H9 (cell line): ENCODE results near the genes SCPEP1 and LPO.

DNA sequence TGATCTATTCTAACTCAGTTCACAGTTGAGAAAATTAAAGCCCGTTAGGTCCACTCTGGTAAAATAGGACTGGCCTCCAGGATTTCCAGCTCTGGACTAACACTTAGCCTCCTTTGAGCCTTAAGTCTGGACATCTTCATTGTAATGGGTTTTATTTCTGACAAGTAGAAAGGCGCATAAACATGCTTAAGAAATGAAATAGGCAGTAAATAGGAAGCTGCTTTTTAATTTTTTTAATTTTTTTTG lies 1.9 kb downstream of the DGKE start:
- PRO-cap, result no peak

- PRO-cap, result bidirectional peak, plus-strand start at chr17:56978153, minus-strand start at chr17:56977960
These were observed at the start of gene SCPEP1 for GRCh38 chr17:56977585-56978392. Gene SCPEP1 (plus strand): TSS chr17:56978131.

DNA sequence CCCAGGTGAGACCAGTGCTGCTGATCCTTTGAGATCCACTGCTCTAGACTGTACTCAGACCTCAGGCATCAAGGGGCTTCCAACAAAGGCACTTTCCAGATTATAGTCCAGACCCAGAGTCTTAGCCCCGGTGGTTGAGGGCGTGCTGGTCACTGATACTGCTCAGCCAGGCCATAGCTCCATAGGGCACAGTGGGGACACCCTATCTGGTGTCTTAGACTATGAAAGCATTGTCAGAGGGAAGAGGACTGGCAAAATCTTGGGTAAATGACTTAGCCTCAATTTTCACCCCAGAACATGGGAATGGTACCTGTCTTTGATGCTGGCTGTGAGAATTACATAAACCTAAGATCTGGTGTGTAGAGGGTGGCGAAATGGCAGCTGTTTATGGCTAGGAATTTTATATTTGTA lies 32.1 kb downstream of the AKAP1 start:
- PRO-cap, result no peak

DNA sequence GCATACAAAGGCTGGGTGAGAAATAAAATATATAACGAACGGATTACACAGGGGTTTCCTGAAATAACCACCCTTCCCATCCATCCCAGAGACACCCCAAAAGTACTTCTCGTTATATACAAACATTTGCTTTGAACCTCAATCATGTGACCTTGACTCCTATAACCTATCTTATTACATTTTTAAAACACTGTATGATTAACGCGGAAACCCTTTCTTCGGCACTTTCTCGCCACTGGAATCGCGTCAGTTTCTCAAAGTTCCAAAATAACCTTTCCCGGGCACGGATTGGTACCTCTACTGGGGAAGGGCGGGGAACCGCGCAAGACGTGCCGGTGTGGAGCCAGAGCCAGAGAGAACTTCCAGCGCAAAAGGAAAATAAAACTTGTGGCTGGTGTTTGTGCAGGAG lies 813 bp upstream of the MSI2 start:
- PRO-cap, result unidirectional peak, plus-strand start at position 300 of the sequence

DNA sequence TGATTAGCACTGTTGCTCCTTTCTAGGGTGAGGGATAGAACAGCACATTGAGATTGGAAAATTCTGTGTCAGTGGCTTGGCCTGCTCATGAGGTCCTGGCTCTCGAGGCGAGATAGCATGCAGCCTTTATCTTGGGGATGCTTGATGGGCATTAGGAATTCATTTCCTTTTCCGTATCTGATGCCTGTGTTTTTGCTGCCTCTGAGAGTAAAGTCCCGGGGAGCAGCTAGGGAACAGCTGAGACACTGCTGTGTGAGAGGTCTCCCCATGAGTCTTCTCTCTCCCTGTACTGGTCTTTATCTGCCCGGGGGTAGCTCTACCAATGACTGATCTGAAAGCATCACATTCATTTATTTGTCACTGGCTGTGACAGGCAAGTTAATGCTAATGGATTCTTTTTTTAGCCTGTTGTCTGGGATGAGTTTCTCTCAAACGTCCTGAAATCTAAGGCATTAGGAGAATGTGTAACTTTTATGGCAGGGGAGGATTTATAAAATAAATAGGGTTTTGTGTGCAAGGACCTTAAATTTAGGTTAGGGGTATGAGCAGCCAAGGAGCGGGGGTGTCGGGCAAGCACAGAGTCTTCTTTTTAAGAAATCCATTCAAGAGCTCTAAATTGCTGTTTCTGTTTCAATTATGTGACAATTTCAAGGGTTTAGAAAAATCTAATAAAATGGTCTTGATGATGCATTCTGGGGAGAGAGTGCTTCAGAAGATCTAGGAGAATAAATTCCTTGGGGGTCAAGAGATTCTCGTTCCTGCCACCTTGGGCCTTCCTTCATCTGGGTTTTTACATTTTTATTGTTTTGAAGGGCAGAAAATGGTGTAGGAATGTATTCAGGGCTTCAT lies 14.7 kb downstream of the MSI2 start:
- PRO-cap, result no peak

DNA sequence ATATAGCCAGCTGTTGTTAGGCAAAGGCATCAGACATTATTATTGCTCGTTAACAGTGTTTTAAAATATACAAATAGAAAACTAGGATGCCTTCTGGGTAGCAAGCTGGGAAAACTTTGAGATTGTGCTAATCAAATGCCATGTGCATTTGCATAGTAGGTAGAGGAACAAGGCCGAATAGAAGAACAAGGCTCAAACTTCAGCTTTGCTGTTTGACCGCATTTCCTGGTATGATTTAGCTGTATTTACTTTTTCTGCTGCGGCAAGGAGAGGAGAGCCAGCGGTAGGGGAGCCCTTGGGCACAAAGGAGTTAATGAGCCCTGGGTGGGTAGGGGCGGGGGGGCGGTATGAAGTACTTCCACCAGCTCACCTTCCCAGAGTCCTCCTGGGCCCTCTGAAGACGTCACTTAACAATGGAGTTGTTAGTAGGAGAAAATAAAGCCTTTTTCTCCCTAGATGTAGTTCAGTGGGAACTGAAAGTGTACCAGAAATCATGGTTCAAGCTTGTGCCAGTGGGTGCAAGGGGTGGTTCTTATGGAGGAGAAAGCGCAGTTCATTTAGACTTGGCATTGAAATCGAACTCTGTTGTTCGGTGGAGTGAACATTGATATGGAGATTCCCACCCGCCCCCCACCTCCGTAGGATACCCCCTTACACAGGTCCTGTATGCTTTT lies 152.1 kb downstream of the MSI2 start:
- PRO-cap, result no peak

DNA sequence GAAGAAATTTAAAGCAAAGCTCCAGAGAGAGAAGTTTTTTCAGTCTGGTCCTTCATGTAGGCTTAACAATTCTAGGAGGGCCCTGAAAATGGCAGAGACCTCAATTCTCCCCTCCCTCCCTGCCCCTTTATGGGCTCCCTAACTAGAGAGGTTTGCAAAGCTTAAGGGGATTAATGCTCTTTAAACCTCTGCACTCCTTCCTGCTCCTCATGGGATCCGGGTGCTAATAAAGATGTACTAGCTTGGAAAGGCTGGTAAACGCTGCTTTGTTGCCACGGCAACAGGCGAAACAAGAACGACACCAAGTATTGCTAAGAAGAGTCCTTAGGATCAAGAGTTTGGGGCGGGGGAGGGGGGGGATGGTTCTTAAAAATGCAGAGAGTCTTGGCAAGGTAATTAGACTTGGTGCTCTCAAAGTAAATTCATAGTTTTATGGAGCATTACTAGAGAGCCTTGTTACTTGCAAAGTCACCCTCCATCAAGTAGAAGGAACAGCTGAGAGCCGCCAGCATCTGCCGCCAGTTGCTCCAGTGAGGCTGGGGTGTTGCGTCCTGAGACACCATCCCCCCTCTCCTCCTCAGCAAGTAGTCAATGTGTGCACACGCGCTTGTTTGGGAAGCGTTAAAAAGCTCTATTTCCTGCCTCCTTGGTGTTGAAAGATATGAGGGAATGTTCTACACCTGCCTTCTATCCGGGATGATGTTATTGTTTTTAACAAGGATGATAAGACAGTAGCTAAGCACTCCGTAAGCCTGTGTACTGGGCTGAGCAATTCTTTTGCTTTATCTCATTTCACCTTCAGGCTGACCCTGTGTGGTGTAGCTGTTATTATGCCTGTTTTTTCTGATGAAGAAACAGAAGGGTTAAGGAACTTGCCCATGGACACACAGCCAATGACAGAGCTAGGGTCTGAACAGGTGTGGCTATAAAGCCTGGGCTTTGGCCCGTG lies 190.9 kb downstream of the CCDC182 start:
- PRO-cap, result no peak

GRCh38 chr17:57726524-57727453 lies 18.3 kb downstream of the CCDC182 start:
- PRO-cap, result no peak

DNA sequence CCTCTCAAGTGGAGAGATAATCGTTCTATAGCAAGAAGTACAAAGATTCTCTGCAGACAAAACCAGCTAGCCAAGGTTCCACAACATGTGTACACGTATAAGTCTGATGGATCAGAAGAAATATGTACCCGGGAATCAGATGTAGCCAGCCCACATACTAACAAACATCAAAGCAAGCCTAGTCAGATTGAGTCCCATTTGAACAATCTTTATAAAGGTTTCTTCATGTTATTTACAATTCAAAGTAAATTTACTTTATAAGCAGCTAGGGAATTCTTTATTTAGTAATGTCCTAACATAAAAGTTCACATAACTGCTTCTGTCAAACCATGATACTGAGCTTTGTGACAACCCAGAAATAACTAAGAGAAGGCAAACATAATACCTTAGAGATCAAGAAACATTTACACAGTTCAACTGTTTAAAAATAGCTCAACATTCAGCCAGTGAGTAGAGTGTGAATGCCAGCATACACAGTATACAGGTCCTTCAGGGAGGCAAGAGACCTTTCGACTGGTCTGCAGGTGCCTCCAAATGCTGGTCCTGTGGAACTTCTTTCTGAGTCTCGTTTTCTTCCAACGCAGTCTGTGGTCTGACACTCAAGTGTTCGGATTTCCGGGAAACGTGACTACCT lies 10.4 kb downstream of the MRPS23 start:
- PRO-cap, result no peak

DNA sequence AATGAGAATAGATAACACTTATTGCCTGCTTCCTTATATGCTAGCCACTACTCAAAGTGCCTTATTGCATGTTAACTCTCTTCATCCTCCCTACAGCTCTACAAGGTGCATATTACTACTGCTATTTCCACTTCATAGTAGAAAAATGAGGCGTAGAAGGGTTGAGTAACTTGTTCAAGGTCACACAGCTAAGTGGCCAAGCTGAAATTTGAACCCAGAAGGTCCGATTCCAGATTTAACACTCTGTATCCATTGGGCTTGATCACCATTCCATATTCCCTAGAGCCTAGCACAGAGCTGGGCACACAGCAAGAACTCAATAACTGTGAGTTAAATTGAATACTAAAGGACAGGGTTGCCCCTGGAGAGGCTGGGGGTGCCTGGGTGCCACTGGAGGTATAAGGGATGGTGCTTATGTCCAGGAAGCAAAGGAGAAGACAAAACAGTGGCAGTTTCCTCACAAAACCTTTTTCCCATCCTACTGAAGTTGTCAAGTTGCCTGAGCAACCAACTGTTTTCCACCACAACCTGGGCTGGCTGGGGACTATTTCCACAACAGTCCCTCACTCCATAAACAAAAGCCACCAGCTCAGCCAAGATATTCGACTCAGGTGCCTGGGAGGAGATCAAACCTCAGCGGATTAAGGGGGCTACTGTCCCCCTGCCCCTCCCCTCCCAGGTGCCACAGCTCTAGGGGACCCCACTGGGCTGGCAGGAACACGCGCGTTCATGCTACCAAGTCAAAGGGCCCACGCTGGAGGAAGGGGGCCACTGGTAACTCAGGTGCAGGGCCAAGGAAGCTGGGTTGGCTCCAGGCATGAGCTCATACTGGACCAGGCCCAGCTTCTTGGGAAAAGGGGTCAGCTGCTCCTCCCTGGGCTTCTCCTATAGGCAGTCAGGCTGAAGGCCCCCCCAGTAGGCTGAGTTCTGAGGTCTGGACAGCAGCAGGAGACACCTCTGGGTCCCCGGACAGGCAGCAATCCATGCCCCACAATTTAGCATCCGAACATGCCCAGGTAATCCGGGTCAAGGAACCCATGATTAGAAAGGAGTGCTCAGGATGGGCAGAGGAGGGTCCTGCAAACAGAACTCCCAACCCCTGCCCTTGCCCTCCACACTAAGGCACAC lies 45.6 kb upstream of the MRPS23 start:
- PRO-cap, result no peak

GRCh38 chr17:57927247-57927808 lies 27.9 kb downstream of the CUEDC1 start:
- PRO-cap, result no peak

DNA sequence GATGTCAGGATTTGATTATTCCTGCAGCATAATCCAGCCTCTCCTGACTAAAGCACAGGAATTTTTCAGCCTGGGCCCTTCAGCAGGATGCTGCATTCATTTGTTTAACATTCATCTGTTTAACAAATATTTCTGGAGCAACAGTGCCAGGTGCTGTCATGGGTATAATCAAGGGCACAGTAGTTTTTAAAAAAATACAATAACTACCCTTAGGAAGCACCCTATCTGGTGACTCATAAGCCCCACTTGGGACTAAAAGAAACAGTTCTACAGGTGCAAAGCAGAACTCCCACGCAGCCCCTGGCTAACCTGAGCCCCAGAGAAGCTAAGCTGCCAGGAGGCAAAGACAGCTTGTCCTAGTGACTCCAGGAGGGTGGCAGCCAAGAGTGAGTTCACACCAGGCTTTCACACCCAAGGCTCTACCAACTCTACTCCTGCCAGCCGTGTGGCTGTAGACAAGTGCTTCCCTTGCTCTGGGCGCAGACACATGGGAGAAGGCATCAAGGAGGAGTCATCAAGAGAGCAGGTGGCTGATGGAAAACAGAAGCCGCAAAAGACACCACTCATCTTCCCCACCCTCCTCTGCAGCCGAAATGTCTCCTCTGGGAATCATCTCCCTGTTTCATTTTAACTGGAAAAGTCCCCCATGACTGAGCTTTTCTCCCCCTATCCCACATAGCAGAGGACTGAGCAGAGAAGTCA lies 14.5 kb downstream of the CUEDC1 start:
- PRO-cap, result no peak

DNA sequence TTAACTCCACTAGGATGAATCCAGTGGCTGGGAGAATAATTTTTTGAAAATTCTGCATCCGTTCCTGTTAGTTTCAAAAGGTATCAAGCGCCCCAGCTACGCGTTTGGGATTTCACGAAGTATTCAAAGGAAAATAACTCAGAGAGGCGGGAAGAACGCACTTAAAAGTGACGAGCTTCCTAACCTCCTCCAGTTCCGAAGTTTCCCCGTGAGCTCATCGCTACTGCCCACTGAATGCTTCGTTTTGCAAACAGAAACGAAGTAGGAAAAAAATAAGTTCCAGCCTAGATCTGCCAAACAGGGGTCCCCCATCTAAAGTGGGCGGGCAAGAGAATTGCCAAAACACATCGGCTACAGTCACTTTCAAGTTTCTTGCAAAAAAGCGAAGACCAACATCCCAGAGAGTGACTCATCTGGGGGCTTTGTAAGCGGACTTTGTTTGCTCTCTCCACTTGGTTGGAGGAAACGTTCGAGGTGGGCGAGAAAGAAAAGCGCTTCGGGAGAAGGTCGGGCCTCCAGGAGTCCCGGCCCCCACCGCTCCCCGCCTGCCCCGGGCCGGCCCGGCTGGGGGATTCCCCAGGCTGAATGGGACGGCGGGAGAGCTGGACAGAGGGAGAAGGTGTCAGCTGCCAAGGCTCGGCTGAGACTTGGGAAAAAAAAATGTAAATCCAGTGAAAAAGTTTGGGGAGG lies 1.2 kb downstream of the VEZF1 start:
- PRO-cap, result bidirectional peak, plus-strand start at position 451 of the sequence, minus-strand start at position 437 of the sequence

GRCh38 chr17:58092402-58093418 lies 9.5 kb downstream of the DYNLL2 start:
- PRO-cap, result no peak

GRCh38 chr17:58238351-58238662 lies at the start of gene LPO:
Gene LPO (plus strand): TSS chr17:58238584.
- PRO-cap, result no peak

- PRO-cap, result no peak
These were observed 18.8 kb downstream of the TSPOAP1 start for GRCh38 chr17:58309585-58310345.

DNA sequence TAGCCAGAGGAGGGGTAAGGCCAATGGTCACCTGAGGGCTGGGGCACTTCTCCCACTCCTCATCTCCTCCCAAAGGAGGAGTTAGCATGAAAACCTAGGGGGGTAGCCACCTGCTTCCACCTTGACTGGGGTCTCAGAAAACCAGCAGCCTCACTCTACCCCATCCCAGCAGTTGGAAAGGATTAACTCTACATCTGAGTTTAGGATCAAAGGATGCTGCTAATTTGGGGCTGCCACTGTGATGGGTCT lies 3.0 kb downstream of the TSPOAP1 start:
- PRO-cap, result no peak

DNA sequence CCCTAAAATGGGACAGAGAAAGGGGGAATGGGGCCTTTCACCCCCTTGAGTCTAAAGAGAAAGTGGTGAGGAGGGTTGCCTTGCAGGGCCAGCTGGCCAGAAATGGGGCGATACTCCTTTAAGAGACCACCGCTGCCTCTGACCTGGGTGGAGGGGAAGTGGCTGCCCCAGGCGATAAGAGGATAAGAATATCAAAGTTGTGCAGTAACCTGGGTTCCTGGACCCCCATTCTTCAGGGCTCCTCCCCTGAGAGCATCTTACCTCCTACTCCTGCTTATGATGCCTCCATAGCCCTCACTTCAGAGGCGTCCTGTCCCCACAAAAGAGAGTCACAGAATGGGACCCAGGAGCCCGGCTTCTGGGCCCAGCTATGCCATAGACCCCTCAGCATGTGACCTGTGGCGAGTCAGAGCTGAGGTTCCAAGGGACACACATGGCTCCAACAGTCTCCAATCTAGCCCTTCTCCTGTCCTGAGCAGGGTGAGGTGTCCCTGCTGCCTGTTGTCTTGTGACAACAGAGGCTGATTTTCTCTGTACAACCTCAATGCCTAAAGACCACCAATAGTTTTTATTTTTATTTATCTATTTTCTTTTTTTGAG lies 5.3 kb upstream of the TSPOAP1 start:
- PRO-cap, result no peak

DNA sequence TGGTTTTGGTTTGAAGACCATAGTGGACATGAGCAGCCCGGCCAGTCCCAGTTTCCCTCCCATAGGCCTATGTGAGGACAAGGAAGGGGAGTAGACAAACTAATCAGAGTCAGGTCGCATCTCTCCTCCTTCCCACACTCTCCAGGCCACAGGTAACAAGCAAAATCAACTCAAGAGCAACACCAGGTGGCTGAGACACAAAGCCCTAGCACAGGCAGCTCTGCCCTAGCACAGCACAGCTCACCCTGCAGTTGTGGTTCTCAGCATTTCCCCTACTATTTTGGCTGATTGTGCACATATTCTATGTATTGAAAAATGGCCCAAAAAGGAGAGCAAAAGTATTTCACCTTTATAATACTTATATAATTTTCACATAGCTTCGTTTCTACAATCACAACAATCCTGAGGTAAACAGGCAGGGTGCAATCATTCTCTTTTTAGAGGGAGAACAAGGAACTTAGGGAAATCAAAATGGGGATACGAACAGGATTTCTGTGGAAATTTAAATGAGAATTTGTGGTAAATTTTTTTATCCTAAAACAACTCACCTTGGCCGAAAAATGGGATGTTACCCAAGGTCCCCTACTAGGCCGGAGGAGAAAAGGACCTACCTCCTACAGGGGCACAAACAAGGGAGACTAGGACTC lies 7.0 kb downstream of the SUPT4H1 start:
- PRO-cap, result no peak

- PRO-cap, result no peak
These were observed 25.2 kb upstream of the SUPT4H1 start for GRCh38 chr17:58376941-58377829.